LUHMES (cell line): ENCODE measurements around the genes HNRNPA1, COPZ1, ITGA5 and MUCL1.

GRCh38 chr12:54014388-54015116, 5.8 kb downstream of the HOXC8 start:
- PRO-cap: no peak

- PRO-cap: no peak
Observed at GRCh38 chr12:54038743-54039462, 6.1 kb downstream of the HOXC5 start.

DNA sequence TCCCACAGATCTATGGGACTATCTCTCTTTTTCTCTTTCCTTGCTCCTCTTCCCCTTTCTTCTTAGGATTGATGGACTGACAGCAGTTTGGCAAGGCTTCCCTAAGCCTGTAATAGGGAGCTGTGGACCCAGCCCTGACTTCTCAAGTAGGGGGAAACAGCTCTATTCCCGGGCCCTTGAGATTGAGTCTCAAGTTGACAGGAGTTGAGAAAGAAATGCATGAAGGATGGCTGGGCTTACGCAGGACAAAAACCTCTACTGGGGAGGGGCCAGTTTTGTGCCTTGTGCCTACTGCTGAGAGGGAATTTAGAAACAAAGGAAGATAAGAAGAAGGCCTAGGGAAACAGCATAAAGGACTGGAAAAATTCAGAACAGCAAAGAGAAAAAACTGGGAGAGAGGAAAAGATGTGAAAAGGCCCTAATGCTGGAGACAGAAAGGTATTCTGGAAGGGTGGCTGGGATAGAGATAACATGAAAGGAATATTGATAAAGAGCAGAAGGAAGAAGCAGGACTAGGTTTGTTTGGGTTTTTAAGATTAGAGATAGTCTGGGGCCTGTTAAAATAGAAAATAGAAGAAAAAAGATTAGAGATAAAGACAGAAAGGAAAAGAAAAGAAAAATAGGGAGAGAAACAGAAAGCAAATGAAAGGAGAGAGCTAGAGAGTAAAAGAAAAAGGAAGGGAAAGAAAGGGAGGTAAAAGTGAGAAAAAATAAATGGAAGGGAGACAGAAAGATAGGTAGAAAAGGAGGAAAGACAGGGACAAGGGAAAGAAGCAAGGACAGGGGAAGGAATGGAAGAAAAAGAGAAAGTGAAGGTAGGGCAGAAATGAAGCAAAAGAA, 60.1 kb downstream of the SMUG1 start:
- PRO-cap: no peak

DNA sequence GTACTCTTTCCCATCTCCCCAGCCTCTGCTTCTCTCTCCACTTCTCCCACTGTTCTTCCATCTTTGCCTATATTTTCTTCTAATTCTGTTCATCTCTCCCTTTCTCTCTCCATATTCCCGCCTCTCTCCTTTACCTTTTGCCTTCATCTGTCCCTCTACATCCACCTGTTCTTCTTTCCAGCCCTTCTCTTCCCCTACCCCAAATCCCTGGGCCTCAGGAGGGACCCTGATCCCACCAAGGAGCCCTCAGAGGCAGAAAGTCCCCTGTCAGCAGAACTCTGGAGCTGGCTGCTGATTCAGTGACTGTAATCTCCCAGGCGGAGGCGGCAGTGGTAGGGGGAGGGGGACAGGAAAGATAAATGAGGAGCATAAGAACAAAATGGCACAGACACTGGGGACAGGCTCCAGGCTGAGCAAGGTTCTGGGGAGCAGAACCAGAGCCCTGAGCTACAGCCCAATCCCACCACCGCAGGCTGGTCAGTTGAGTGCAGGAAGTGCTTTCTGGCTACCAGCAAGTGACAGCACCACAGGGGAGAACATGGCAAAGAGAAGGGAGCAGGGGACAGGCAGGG, 27.2 kb downstream of the SMUG1 start:
- PRO-cap: no peak

DNA sequence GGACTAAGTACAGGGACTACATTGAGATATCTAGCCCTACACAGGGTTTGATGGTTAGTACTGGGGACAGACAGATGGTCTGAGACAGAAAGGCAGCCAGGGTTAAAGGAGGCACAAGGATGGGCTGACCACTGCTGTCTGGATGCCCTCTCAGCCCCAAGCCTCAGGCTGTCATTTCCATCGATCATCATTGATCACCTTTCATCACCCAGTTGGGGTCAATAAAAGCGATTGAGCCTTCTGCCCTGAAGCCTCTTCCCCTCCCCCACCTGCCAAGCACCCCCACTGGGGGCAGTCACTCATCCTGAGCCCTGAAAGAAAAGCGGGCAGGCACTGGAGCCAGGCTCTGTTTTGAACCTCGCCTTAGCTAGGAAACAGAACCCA, 5.9 kb downstream of the SMUG1 start:
- PRO-cap: no peak

- PRO-cap: no peak
Observed at GRCh38 chr12:54229532-54230197, 40.9 kb upstream of the SMUG1 start.

DNA sequence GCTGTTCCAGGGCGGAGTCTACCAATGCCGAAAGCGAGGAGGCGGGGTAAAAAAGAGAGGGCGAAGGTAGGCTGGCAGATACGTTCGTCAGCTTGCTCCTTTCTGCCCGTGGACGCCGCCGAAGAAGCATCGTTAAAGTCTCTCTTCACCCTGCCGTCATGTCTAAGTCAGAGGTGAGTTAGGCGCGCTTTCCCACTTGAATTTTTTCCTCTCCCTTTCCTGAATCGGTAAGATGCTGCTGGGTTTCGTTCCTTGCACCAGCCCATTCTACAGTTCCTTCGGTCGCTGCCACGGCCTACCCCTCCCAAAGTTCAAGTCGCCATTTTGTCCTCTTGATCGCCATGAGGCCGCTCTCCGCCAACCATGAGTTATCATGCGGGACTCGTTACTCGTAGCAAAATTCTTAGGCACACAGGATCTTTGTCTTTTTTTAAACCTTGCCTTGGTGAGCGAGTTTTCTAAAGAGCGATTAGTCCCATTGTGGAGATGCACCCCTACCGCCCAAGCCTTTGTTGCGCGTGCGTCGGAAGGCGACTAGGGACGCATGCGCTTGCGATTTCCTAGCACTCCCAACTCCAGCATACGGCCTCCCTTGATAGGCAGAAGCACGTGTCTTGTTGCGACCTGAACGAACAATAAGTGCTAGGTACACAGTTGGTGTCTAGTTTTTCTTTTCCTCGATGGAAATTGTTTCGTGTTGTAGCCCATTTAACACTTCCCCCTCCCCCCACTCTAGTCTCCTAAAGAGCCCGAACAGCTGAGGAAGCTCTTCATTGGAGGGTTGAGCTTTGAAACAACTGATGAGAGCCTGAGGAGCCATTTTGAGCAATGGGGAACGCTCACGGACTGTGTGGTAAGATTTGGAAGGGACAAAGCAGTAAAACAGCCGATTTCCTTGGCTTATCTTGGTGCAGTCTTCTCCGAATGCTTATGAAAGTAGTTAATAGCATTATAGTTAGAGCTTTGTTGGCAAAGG, at the start of gene HNRNPA1:
TSS of gene HNRNPA1 (plus strand) at position 77 of the 976 bp plus-strand sequence.
- PRO-cap: bidirectional peak, plus-strand start at position 98 of the sequence, minus-strand start outside the sequence

DNA sequence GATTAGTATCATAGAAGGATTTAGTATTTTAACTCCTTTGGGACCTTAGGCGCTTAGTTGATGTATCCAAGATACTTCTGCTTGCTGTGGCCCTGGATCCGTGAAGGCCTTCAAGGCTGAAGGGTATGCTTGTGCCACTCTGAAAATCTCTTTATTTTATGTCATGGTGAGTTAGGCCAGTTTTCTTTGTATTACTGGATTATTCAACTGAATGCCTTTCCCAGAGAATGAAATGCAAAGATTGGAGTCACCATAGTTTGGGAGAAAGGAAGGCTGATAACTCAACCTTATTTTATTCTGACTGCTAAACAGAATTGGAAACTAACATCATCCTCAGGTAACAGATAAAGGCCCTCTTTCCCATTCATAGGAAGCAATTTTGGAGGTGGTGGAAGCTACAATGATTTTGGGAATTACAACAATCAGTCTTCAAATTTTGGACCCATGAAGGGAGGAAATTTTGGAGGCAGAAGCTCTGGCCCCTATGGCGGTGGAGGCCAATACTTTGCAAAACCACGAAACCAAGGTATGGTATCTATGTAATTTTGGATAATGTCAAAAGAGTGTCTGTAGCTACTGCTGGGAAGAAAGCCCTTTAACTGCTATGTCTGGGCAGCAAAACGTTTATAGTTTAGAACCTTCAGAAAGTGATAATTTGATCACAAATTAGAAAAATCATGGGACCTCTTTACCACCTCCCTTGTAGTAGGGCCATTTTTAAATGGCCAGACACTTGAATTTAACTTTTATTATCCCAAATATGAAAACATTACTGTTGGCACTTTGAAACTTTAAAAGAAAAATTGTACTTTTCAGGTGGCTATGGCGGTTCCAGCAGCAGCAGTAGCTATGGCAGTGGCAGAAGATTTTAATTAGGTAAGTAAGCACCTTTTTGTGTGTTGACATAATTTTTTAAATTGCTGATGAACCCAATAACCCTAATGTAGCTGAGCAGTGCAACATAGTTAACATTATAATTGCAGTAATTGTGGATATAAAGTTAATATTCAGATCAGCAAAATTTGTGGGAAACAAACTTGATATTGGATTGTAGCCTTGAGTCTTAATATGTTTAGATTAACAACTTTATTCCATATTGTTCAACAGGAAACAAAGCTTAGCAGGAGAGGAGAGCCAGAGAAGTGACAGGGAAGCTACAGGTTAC, 3.3 kb downstream of the HNRNPA1 start:
- PRO-cap: no peak

DNA sequence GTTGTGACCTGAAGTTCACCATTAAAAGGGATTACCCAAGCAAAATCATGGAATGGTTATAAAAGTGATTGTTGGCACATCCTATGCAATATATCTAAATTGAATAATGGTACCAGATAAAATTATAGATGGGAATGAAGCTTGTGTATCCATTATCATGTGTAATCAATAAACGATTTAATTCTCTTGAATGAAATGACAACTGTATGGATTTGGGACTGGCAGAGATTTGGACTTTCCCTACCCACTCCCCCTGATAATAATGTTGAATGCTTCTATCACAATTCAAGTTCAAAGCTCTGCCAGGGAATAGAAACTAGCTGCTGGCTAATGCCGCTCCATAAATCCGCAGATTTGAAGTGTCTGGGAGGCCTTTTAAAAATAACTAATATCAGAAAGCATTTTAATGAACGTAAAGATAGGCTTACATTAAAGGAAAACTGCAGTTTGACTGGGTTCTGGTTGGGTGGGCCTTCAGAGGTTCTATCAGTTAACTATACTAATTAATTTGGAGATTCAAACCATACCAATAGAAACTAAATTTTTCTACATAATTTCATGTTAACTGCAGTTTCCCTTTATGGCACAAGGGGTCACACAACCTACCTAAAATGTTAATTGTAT, 4.6 kb downstream of the HNRNPA1 start:
- PRO-cap: no peak

DNA sequence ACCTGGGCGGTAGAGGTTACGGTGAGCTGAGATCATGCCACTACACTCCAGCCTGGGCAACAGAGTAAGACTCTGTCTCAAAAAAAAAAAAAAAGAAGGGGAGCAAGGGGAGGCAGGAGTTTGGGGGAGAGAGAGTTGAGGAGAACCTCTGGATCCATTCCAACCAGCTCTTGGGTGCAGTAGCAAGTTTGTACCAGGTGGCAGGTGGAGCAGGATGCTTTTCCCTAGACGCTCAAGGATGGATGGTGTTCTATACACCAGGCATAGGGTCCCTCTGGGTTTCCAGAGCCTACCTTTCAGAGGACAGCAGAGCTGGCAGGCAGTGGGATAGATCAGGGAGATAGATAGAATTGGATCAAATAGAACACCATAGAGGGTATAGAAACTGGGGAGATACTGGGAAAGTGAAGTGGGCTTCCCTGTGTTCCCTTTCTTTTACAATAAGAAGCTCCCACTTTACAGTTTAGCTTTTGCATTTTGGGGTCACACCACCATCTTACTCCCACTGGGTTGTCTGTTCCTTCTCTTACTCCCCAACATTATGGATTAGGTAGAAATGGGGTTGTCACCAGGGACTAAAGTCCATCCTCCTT, 1.7 kb downstream of the NFE2 start:
- PRO-cap: no peak

DNA sequence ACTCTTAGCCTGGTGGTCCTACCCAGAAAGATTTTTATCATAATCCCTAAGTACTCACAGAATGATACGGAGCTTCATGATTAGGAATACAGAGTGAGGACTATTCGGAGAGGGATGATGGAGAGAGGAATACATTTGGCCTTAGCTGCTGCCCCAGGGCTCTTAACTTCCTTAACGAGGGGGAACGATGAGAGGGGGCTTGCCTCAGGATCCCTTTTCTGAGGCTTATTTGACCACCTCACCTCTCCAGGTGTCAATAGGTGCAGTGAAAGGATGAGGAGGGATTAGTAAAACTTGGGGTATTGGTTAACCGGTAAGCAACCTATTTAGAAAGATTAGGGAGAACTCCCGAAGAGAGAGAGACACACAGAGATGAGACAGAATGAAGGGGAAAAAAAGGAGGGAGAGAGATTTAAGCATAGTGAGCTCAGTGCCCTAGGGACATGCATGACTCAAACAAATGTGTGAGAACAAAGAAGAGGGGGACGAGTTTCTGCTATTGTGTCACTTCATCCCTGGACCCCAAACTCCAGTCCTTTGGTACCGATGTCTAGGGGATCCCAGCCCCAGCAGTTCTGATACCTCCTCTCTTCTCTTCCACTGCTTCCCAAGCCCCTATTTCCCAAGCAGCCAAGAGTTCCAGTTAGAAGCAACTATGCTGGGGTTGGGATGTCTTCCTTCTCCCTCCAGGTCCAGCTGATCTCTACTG, 1.1 kb downstream of the NFE2 start:
- PRO-cap: no peak

GRCh38 chr12:54325040-54325780, at the start of gene COPZ1:
COPZ1 (plus strand) TSS chr12:54325131.
- PRO-cap: bidirectional peak, plus-strand start at chr12:54325138, minus-strand start at chr12:54324868

GRCh38 chr12:54350352-54351074, 13.8 kb downstream of the GPR84 start:
- PRO-cap: no peak

DNA sequence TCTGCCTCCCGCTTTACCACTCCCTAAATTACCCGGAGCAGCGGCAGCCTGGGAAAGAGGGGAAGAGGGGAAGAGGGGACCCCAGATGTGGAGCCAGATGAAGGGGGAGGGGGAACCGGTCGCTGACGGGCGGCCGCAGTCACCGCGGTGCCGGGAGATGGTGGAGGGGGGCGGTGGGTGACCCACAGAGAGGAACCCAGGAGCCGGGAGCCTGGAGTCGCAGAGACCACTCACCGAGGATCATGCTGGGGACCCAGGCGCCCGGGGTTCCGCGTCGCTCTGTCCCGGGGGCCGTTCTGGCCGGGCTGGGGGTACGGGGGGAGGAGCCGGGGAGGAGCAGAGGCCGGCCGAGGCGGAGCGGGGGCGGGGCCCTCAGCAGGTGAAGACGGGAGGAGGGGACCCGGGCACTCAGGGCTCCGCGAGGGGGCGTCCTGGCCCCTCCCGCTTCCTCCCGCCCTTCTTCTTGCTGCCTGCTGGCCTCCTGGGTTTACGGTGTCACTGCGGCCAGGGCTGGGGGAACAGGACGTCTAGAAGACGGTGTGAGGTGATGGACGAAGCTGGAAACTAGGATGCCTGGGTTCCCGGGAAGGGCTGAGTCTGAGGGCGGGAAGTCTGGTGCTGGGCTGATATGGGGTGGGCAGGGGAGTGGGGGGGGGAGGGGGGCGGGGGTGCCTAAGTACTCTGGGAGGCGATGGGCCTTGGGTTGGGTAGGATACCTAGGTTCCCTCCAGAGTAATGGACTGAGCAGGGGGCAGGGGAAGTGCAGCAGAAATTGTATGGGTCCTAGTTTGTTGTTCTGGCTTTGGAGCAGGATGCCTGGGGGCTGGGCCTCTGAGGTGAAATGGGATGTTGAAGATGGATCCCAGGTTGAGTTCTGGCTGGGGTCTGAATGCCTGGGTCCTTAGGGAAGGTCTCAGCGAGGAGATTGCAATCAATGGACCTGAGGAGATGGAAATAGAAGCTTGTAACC, 6.8 kb upstream of the ZNF385A start:
- PRO-cap: bidirectional peak, plus-strand start at position 497 of the sequence, minus-strand start at position 308 of the sequence

DNA sequence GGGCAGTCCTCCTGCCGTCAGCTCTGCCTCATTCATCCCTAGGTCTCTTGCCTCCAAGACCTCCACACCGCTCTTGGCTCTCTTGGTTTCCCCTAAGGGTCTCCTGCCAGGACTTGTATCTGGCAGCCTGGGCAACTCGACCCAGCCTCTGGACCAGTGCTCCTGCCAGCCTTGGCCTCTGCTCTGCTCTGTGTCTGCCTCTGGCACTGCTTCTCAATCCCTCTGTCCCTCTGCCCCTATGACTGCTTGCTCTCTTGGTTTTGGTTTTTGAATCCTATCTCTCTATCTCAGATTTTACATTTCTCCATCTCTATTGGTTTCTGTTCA, 6.3 kb downstream of the ITGA5 start:
- PRO-cap: no peak

DNA sequence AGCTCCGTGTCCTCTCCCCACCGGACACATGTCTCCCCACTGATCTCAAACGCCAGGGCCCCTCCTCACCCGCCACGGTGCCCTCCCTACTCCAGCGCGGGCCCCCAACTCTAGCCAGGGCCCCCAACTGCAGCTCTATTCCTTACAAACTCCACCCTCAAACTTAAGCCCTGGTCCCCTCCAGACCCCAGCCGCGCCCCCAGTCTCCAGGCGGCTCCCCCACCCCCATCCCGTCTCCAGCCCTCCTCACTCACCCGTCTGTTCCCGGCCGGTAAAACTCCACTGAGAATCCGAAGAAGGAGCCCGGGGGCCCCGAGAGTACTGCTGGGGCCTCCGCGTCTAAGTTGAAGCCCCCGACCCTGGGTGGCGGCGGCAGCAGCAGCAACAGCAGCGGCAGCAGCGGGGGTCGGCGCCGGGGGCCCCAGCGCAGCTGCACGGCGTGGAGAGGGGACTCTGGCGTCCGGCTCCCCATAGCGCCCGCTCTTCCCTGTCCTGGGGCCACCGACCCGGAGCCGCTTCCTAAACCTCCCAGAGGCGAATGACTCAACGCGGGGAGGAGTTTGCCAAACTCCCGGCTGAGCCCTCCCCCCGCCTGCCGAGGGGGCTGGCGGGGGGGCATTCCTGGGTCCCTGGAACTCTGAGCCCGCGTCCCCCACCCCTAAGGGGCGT, at the start of gene ITGA5:
TSS of gene ITGA5 (minus strand) at position 540 of the 669 bp plus-strand sequence.
- PRO-cap: no peak

DNA sequence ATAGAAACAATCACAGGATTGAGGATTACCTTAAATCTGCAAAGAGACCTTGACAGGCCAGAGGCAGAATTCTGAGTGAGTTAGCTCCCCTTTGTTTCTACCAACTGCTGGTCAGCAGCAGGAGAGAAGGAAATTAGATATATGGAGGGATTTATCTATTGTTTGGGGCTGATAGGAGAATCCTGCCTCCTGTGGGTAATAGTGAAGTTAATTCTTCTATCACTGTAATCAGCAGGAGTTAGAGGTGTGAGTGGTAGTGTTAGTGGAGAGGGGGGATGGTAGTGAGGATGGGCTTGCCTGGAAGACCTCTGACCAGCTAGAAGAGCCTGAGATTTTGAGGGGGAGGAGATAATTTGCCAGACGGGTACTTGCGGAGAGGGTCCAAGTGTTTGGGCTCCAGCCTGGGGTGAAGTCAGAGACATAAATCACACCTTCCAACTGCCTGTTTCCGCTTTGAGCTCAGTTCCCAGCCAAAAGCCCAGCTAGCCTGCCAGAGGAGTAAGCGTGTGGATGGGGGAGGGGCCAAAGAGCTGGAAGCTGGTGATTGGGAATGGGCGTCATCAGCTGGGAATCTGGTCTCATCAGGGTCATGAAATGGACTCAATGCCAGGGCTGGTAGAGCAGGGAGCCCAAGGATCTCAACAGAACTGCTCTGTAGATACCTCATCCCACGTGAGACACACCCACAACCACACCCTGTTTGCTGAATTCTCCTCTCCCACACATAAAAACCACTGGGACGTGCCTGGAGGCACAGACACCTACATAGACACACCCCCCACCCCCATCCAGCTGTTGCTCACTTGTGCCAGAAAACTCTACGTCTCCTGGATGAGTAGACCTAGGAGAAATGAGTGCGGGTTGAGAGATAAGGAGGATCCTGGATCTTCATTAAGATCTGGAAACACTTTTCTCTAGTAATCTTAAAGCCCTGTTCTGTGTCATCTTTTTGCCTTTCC, 13.1 kb upstream of the ITGA5 start:
- PRO-cap: no peak

GRCh38 chr12:54665916-54666115, 17.7 kb upstream of the DCD start:
- PRO-cap: no peak

DNA sequence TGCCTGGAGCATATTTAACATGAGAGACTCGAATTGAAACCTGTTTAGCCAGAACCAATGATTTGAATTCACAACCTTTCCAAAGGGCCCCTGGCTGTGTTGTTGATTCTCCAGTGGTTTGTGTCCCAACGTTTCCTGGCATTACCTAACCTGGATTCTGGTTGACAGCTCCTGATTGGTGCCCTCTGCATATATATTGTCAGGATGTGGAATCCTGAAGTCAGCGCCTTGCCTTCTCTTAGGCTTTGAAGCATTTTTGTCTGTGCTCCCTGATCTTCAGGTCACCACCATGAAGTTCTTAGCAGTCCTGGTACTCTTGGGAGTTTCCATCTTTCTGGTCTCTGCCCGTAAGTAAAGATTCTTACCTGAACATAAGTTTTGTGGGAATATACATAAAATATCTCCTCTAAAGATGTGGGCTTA, at the start of gene MUCL1:
TSS of gene MUCL1 (plus strand) at position 223 of the 423 bp plus-strand sequence.
- PRO-cap: no peak

- PRO-cap: no peak
Observed at GRCh38 chr12:54888218-54888775, 34.0 kb downstream of the MUCL1 start.